Hair follicle dermal papilla cell (primary cell): ENCODE measurements around a stretch of chr6.

- CAGE, long polyA plus RNA, result no peak
Measured at GRCh38 chr6:158766882-158768050, 51.9 kb downstream of the EZR start.

DNA sequence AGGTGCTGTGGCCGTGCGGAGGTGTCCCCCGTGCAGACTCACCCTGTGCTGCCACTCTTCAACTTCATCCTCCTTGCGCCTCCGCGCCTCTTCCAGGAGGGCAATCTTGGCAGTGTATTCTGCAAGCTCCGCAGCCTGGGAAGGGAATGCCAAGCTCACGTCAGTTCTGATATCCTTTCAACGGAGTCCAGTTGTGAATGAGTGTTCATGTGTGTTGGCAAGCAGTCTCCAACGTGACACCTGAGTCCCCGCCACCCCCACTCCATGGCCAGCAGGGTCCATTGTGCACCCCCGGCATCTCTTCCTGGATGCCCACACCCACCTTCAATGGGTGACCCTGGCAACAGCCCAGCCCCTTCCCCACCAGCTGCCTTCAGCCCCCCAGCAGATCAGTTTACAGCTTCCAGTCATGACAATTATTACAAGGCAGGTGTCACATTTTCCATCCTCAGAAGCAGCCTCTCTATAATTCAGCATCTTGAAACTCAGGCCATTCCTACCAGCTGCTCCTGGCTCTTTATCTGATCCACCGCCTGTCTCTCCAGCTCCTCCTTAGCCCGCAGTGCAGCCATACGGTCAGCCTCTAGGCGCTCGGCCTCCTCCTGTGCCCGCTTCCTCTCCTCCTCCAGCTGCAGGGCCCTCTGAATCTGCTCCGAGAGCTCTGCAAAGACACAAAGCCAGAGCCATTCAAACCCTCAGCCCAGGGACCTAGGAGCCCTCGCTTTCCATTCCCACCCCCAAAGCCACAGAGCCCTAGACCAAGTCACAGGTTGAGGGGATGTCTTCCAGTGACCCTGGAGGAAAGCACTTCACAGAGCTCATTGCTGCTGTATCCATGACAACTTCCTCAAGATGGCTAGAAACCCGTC lies 49.6 kb downstream of the EZR start:
- CAGE, long polyA plus RNA, result no peak

- CAGE, long polyA plus RNA, result no peak
Measured at GRCh38 chr6:158789190-158789905, 29.8 kb downstream of the EZR start.

- CAGE, long polyA plus RNA, result no peak
Measured at GRCh38 chr6:158801362-158802292, 17.5 kb downstream of the EZR start.

- CAGE, long polyA plus RNA, result no peak
Measured at GRCh38 chr6:158815788-158816223, 3.4 kb downstream of the EZR start.

GRCh38 chr6:158867107-158868093 lies 48.2 kb upstream of the EZR start:
- CAGE, long polyA plus RNA, result no peak

GRCh38 chr6:158868972-158869562 lies 49.9 kb upstream of the EZR start:
- CAGE, long polyA plus RNA, result no peak

DNA sequence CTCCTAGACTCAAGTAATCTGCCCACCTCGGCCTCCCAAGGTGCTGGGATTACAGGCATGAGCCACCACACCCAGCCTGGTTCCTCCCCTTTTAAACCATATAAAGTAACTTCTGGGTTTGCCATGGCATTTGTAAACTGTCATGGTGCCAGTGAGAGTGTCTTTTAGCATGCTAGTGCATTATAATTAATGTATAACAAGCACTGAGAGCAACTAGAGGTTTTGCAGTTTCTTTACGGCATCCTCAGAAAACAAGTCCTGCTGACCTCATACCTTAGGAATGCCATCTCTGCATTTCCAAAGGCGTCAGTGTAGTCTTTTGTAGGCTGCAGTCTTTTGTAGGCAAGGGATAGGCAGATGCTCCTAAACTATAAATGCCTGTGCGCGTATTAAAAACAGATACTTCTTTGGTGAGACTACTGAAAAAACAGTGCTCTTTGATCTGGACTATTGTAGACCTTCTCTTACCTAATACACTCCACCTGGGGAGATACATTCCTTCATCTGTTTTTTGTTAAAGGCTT lies 75.0 kb upstream of the EZR start:
- CAGE, long polyA plus RNA, result no peak

- CAGE, long polyA plus RNA, result no peak
Measured at GRCh38 chr6:159000629-159000966, 596 bp upstream of the RSPH3 start.

DNA sequence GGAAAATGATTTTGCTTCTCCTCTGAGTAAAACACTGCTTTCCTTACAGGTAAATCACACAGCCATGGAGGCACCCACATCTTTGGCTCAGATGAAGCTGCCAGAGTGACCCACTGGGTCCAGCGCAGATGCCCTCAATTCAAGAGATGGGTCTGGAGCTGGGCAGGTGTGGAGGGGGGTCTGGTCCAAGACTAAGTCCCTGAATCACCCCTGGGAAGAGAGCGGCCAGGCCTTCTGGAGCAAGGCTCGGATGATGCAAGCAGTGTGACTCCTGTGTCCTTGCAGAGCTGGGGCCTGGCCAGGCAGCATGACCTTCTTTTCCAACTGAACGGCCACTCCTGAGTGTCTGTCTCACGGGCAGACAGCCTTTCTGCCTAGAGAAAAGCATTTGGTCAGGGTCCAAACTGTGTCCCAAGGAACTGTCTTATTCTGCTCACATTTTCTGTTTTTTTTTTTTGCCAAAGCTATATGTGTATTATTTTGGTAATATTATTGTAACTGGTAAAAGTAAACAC lies 42.6 kb upstream of the FNDC1 start:
- CAGE, long polyA plus RNA, result no peak

- CAGE, long polyA plus RNA, result no peak
Measured at GRCh38 chr6:159715927-159716764, 11.2 kb upstream of the WTAP start.

DNA sequence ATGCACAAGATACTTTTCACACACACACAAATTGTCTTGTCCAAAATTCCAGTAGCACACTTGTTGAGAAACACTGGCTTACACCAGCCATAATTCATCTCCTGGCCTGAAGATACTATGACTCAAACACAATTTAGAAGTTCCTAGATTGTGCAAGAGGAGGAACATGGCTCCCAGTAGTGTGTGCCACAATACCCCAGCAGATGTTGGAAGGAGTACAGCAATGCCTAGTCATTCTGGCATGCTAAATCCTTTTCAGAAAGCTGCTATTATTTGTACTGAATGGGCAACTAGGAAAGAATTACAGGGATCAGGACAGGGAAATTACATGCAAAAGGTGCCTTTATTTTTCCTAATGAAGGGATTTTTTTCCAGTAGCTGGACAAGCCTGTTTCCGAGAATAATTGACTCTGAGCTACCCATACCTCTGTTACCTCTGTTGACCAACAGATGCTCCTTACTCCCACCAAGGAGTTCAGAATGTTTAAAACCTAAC lies 10.5 kb upstream of the WTAP start:
- CAGE, long polyA plus RNA, result no peak

DNA sequence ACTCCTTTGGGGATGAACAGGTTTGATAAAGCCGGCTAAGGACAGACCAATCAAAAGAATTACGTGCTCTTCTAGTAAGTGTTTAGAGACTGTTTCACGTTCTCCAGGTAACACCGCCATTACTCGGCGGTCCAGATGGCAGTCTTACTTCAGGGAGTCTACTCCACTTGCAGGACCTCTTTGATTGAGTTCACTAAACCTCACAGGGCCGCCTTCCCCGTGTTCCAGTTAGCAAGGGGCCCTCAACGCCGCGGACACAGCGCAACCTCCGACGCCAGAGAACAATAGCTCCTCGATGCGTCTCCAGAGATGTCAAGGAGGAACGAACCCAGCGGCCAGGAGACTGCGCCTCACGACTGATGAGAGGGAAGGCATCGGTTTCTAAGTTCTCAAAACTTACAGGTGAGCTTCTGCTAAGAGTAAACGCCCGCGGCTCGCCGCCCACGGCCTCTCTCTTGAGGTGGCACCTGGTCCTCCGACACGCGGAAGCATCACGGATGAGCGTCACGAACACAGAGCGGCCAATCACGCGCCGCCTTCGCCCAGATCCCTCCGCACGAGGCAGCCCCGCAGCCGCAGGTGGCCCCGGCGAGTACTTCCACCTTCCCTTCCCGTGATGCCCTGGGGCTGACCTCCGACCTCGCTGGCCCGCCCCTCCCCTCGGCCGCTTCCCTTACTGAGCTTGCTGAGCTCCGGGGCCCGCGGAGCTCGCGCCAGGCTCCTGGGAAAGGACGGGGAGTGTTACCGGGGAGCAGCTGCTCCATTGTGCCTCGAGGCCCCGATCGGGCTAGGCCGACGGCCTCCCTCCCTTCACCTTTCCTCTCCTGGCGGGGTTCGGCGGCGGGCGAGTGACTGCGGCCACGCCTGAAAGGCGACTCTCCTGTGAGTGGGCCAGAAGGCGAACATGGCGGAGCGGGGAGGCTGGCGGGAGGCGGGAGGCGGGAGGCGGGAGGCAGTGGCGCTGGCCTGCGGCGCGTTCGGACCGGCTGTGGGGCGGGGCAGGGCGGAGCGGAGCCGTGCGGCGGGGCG lies 540 bp upstream of the WTAP start:
- CAGE, long polyA plus RNA, result no peak

DNA sequence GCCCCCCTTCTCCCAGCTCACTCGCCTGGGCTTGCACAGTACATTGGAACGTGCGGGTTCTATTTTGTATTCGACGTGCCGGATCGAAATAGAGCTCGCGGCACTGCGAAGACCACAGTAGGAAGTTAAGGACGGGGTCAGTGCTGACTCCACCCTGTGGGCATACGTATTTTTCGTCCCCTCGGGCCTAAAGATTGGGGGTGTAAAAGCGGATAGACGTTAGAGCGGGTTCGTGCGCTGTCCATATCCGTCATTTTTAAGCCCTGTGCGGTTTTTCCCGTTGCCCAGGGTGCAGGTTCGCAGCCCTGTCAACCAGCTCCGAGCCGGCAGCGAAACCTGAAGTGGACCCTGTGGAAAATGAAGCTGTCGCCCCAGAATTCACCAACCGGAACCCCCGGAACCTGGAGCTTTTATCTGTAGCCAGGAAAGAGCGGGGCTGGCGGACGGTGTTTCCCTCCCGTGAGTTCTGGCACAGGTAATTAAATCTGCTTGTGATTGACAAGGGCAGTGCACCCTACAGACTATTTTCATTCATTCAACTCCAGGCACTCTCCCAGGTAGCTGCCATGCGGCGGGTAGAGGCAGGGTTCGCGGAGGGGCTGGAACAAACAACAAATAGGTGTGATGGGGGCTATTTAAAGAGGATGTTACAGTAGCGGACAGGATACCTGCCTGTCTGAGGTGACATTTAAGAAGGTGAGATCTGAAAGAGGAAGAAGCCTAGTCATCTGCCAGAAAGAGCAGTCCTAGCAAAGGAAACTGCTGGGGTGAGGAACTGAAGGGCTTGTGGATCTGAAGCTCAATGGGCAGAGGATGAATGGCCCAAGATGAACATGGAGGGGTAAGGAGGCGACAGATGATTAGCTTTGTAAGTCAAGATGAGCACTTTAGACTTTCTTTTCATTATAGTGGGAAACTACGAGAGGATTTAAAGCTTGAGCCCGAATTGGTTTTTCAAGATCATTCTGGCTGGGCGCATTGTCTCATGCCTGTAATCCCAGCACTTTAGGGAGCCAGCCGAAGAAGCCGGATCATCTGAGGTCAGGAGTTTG lies 711 bp downstream of the MRPL18 start:
- CAGE, long polyA plus RNA, result no peak

DNA sequence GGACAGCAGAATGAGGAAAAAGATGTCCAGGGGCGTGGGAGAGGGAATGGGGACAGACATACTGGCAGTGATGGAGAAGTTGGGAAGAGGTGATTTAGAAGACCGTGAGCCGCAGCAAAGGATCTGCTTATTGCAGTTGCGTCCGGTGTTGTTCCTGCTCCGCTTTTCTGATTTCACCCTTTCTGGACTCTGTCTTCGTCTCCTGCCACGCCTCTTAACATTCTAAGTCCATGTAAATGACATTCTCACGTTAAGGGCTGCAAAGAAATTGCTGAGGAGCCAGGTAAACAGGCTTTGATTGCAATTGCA lies 336 bp upstream of the PNLDC1 start:
- CAGE, long polyA plus RNA, result no peak

- CAGE, long polyA plus RNA, result no peak
Measured at GRCh38 chr6:160004775-160005574, 36.1 kb downstream of the IGF2R start.

DNA sequence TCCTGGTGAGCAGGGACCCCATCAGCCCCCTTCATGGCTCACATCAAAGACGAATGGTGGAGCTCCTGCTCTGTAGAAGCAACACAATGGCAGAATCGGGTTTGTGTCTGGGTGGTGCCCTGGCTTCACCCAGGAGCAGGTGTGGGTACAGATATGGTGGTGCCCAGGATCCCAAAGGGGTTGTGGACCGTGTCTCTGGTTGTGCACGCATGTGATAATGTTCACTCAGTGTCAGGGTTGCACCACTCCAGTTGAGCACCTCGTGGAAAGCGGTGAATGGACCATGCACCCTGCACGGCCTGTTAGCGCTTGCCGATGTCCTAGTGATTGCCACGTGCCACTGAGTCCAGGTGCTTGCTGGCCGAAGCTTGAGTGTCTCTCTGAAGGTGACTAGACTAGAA lies 63.0 kb downstream of the IGF2R start:
- CAGE, long polyA plus RNA, result no peak

GRCh38 chr6:160058651-160059080 lies 62.9 kb upstream of the SLC22A1 start:
- CAGE, long polyA plus RNA, result no peak

GRCh38 chr6:160061358-160062156 lies 60.1 kb upstream of the SLC22A1 start:
- CAGE, long polyA plus RNA, result no peak

GRCh38 chr6:160064717-160064973 lies 57.0 kb upstream of the SLC22A1 start:
- CAGE, long polyA plus RNA, result no peak